Measurements from ENCODE around the gene SPSB1.

DNA sequence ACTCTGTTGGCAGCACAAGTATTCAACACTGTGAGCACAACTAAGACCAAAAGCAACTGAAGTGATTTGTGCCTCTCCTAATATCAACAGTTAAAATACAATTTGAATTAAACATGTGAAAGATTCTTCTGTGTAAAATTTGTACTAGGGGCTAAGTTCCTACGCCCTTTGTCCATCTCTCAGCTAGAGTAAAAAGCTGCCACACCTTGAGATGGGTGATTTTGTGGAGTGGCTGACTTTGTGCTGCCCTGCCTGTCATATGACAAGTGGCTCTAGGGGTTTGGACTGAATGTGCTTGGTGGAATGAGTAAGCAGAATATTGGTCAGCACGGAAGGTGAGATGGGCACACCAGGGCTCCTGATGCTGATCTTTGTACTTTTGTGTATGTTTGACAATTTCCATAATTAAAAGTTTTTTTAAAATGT lies 133.7 kb upstream of the SLC45A1 start:
- PRO-cap, 8 experiments, result no peak in any of the 8 experiments

GRCh38 chr1:8318620-8318941 lies 667 bp downstream of the SLC45A1 start:
- PRO-cap, 8 experiments, result peak in 2 of 8 experiments; most common minus-strand start chr1:8318721 (in 2)

DNA sequence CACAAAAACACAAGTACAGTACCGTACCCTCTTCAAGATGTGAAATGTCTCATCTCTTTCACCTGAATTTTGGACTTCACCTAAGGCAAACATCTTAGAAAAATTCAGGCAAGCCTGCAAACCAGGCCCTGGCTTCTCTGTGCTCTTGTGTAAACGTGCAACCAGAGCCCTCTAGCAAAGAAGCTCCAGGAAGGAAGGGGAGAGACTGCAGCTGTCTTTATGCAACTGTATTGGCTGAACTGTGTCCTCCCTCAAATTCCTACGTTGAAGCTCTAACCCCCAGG lies 60.2 kb downstream of the SLC45A1 start:
- PRO-cap, 8 experiments, result no peak in any of the 8 experiments

GRCh38 chr1:8421651-8422164 lies 103.8 kb downstream of the SLC45A1 start:
- PRO-cap, 8 experiments, result no peak in any of the 8 experiments

DNA sequence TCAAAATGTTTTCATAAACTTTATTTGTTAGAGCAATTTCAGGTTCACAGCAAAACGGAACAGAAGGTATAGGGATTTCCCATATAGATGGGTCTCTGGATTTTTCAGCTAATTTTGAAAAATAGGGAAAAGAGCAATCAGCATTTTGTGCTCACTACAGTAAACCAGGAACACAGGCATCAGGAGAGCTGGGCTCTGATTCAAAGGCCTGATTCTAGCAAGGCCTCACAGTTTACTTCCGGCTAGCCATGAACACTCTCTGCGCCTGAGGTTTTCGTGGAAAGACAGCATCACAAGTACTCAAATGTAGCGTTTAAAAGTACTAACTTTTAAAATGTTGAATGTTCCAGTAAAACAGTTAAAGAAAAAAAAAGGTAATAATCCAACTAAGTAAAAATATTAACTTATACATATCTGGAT lies 120.5 kb downstream of the SLC45A1 start:
- PRO-cap, 8 experiments, result no peak in any of the 8 experiments

DNA sequence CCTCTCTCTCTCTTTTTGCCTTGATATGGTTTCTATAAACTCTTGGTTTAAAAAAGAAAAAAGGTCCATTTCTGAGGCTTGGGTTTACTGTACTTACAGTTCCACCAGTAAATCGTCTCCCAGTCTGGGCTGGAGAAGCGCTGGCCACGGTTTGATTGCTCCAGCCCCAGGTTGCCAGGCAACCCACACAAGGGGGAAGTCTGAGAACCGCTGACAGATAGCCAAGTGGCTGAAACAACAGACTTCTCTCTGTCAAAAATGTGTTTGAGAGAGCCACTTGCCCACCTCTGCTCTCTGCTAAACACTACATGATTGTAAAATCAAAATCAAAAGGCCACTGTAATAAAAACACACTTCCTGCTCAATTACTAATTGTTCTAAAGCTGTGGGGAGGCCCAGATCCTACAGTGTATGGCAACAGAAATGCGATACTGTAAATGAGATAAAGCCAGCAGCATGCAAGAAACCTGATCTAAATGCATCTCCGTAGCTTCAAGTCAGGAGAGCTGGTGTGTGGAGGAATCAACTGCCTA lies 121.1 kb downstream of the SLC45A1 start:
- PRO-cap, 8 experiments, result no peak in any of the 8 experiments

DNA sequence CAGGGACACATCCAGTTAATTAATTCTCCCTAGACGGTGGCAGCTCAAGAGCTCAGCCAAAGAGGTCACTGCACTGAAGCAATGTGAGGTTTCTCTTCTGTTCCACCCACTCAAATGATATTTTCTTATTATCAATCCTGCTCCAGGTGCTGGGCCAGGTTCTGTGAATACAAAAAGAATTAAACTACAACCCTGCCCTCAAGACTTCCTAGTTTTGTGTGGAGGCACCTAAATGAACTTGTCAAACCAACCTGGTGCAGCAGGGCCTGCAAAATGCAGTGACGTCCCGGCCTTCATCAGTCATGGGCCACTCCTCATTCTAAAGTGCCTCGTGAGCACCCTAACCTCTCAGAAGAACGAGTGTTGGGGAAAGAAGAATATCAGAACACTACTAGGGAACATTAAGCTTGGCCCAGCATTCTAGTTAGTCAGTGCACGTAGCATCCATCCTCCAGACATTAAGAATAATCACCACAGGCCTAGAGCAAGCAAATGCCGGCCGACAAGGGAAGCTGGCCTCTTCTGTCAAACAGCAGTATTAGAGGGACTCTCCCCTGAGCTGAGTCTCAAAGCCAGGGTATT lies 137.8 kb downstream of the SLC45A1 start:
- PRO-cap, 8 experiments, result no peak in any of the 8 experiments

DNA sequence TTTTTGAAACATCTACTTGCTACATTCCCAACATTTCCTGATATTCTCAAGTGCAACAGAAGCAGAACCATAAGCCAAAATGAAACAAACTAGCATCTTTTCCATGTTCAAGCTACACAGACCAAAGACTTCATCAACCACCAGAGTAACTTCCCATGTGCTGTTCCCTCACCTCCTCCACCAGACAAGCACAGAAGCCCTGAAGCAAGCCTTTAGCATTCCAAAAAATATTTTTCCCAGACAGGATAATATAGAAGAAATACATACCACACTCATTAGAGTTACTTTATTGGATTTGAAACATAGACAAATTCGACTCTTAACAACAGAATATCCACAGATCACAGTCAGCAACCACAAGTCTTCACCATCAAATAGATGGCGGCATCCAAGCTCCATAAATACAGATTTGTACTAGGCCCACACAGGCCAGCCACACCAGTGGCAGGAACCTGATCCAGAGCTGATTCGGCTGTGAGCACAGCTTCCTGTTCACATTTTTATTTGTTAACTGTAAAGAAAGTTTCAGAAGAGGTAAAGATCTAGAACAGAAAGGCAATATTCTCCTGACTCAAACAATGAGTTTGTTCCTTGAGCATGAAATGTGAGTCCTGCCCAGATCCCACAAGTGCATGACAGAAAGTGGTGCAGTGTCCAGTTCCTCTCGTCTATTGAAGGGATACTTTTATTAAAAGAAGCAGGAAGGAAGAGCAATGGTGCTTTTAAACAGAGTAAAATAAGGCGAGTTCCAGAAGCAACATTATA lies 205.7 kb downstream of the SLC45A1 start:
- PRO-cap, 8 experiments, result no peak in any of the 8 experiments

DNA sequence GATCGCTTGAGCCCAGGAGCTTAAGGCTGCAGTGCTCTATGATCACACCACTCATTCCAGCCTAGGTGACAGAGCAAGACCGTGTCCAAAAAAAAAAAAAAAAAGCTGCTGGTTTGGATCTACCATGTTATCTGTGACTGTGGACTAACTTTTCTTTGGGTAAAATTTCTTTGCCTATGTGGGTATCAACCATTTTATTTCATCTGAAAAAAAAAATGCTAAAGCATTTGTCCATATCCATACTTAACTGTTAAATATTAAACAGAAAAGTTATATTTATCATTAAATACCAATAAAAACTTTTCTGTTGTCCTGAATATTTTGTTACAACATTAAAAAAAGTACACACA lies 222.4 kb downstream of the RERE start:
- PRO-cap, 8 experiments, result no peak in any of the 8 experiments

DNA sequence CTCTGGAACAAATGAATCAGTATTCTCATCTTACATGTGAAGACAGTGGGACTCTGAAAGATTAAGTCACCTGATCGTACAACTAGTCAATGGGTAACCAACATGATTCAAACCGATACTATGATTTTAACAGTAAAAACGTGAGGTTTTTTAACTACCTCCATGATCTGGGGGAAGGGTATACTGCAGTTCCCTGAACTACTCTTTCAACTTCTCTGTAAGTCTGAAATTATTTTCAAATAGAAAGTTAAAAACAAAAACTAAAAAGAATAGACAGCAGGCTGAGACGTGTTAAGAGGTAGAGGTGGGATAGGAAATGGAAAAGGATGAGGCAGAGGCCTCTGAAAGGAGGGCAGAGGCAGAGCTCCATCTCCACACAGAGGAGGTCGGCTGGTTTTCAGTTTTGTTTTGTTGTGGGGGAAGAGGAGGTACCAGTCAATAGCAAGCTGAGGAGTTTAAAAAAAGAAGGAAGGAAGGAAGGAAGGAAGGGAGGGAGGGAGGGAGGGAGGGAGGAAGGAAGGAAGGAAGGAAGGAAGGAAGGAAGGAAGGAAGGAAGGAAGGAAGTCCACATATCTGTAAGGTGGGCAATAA lies 213.2 kb downstream of the RERE start:
- PRO-cap, 8 experiments, result no peak in any of the 8 experiments

DNA sequence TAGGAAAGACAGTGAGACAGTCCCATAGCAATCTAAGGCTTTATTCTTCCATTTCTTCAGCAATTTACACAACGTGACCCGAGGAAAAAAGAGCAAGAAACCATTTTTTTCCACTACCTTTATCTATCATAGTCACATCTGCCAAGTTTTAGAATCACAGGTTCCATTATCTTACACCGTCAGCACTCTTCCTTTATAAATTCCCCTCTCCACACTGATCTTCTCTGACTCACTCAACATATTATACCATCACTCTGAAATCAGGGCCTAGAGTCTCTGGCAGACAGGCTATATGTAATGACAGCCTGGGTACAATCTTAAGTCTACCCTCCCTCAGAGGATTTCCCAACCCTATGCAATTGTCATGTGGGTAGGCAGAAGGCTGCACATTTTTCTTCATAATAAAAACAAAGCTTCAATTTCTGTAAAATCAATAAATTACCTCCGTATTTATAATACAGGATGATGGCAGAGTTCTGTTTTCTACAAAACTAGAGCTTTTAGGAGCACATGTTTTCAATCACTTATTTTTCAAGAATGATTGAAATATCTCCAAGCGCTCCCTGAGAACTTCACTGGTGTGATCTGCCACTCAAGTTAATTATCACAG lies 138.1 kb downstream of the RERE start:
- PRO-cap, 8 experiments, result no peak in any of the 8 experiments

DNA sequence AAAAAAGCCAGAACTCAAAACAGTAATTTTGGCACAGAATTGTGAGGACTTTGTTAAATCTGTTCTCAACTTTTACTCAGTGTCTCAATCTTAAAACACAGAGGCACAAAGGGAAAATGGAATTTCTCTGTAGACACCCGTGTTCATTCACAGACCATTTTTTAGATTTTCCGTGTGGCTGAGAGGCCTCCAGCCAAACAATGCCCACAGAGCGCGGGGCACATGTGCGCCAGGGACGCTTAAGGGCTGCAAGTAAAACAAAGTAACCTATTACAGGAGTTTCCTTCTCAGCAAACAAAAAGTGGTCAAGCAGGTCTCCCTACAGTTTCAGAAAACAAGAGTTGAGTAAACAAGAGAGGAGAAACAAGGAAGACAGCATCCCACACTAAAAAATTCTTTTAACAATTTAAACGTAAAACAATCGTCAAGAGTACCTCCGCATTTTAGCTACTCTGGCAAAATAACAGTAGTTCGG lies 115.3 kb downstream of the RERE start:
- PRO-cap, 8 experiments, result no peak in any of the 8 experiments

- PRO-cap, 8 experiments, result no peak in any of the 8 experiments
These were observed 5.2 kb upstream of the RERE start for GRCh38 chr1:8822438-8823230.

GRCh38 chr1:8860635-8861367 lies 17.7 kb downstream of the ENO1 start:
- PRO-cap, 8 experiments, result peak in 1 of 8 experiments; most common minus-strand start chr1:8860855 (in 1)

- PRO-cap, 8 experiments, result no peak in any of the 8 experiments
These were observed 9.4 kb upstream of the SLC2A5 start for GRCh38 chr1:9078534-9079438.

GRCh38 chr1:9181819-9182701 lies 52.5 kb upstream of the H6PD start:
- PRO-cap, 8 experiments, result no peak in any of the 8 experiments

GRCh38 chr1:9241776-9242364 lies 7.3 kb downstream of the H6PD start:
- PRO-cap, 8 experiments, result no peak in any of the 8 experiments

GRCh38 chr1:9248759-9249191 lies 14.2 kb downstream of the H6PD start:
- PRO-cap, 8 experiments, result no peak in any of the 8 experiments

DNA sequence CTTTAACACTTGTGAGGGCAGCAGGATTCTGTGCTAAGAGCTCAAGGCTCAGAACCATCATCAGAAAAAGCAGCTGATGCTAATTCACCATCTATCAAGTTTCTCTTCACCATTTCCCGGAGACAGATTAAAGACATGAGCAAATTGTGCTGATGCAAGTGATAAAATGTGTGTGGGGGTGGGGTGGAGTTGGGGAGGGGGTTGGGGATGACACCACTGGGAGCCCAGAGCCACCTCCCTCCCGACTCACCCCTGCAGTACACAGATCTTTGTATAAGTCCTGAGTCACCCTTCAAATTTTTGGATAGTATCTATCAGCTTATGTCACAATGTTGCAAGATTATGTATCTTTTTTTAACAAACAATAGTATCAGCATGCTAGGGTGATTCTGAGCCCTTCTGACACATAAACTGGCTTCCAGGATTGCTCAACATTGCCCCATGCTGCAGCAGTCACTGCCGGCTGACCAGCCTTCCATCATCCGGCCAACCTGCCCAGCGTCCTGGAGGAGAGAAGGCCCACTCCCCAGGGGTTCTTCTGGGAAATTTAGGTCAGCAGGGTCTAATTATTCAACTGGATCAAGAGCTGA lies 2.7 kb upstream of the SPSB1 start:
- PRO-cap, 8 experiments, result no peak in any of the 8 experiments

DNA sequence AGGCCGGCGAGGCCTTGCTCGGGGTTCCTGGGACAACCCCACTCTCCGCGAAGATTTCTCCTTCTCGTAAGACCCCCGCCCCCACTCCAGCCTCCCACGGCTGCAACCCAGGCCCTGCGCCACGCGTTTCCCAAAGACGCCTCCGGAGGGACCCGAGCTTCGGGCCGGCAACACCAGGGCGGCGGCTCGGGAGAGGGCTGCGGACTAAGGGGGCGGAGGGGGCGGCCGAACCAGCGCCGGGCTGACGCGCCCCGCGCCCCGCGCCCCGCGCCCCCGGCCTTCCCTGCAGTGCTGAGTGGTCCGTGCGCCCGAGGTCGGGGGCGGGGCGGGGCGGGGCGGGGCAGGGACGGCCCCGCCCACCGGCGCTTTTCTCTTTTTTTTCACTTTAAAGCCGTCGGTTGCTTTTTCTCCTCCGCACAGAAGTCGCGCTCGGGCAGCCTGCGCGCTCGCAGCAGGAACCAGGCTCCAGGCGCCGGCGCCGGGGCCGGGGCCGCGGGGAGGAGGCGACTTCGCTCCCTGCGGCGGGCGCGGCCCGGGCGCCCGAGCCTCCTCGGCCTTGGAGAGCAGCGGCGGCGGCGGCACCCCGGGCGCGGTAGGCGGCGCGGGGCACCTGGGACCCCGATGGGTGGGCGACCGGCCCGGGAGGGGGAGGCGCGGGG lies at the start of gene SPSB1:
SPSB1 (plus strand) TSS at position 415 of the 659 bp plus-strand sequence.
- PRO-cap, 8 experiments, result peak in 8 of 8 experiments; most common plus-strand start position 417 of the sequence (in 7); most common minus-strand start position 290 of the sequence (in 2)

Data from peripheral blood mononuclear cell (primary cell).